Measurements from ENCODE around the gene TRIM61.

GRCh38 chr4:159263851-159264321 is 161.0 kb downstream of the RAPGEF2 start:
- RRBS: no CpG with 5 or more reads among the region's 2 CpGs

DNA sequence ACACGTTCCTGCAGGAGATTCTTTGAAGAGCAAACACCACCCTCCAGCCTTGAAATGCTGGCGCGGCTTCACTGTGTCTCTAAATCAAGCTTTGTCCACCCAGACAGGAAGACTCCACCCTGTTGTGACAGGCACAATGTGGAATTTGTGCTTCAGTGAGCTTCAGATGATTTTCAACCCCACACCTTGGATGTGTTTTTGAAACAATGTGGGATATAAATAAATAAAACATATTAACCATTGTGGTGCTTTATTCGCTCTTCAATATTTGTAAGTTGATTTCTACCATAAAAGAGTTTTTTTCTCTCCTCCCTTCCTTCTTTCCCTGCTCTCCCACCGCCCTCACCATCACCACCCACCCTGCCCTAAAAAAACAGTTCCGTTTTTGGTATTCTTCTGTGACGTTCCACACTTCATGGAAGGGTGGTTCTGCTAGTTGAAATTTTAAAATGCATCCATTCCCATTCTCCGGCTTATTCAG is 264.2 kb downstream of the RAPGEF2 start:
- RRBS: no CpG with 5 or more reads among the region's 8 CpGs

- RRBS: no CpG with 5 or more reads among the region's 4 CpGs
These were observed 298.4 kb downstream of the RAPGEF2 start for GRCh38 chr4:159401217-159401698.

DNA sequence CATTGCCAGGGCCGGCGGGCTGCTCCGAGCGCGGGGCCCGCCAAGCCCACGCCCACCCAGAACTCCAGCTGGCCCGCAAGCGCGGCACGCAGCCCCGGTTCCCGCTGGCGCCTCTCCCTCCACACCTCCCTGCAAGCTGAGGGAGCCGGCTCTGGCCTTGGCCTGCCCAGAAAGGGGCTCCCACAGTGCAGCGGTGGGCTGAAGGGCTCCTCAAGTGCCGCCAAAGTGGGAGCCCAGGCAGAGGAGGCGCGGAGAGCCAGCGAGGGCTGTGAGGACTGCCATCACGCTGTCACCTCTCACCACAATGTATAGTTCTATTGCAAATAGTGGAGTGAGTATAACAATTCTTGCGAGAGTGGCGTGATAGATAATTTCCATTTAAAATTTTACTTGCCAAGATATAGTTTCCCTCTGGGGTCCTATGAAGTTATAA is 23.3 kb upstream of the NAF1 start:
- RRBS: no CpG with 5 or more reads among the region's 23 CpGs

DNA sequence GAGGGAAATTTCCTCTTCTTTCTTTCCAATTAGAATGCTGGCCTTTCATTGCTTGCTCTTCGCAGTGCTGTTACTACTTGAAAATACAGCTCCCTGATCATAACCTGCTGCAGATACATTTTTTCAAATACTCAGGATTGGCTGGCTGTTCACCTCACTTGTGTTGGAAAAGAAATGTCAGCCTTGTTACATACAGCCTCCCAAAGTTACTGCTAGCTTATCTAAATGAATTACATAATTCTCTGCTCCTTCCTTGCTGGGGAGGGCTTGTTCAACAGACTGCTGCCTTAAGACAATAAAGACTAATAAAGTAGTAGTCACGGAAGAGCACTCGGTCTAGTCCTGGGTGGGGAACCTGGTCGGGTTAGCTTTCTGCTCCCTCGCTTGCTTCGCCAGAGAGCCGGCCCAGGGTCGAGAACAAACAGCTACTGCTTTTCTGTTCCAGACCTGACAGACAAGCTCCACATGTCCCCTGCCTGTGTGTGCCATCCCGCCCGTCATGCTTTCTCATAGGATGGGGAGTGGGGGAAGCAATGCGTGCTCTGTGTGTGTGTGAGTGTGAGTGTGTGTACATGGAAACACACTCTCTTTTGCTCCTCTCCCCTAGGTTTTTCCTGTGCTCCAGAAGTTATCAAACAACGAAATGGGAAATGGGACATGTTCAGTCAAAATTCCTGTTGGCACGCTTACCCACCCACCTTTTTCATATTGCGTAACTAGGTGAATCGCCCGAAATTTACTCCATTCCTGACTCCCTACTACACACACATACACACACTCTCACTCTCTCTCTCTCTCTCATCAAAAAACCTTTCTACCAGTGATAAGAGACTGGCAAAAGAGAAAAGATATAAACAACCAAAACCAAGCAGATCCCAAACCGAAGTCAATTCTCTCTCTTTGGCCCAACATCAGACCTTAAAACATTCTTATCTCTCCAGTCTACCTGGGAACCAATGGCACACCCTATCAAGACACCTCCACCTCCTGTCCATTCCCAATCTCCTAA is 1.4 kb downstream of the NPY1R start:
- RRBS: no CpG with 5 or more reads among the region's 17 CpGs

DNA sequence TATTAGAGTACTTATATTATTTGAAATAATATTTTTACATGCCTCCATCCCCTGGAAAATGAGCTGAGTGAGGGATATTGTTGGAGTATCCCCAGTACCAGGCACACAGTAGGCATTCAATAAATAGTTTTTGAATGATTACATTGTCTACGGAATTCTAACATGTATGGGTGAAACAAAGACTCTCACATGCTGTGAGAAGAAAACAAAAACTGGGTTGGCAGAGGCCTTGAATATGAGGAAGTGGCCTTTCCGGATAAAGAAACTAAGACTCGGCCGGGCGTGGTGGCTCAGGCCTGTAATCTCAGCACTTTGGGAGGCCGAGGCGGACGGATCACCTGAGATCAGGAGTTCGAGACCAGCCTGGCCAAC is 910 bp upstream of the TMA16 start:
- RRBS: no CpG with 5 or more reads among the region's 9 CpGs

DNA sequence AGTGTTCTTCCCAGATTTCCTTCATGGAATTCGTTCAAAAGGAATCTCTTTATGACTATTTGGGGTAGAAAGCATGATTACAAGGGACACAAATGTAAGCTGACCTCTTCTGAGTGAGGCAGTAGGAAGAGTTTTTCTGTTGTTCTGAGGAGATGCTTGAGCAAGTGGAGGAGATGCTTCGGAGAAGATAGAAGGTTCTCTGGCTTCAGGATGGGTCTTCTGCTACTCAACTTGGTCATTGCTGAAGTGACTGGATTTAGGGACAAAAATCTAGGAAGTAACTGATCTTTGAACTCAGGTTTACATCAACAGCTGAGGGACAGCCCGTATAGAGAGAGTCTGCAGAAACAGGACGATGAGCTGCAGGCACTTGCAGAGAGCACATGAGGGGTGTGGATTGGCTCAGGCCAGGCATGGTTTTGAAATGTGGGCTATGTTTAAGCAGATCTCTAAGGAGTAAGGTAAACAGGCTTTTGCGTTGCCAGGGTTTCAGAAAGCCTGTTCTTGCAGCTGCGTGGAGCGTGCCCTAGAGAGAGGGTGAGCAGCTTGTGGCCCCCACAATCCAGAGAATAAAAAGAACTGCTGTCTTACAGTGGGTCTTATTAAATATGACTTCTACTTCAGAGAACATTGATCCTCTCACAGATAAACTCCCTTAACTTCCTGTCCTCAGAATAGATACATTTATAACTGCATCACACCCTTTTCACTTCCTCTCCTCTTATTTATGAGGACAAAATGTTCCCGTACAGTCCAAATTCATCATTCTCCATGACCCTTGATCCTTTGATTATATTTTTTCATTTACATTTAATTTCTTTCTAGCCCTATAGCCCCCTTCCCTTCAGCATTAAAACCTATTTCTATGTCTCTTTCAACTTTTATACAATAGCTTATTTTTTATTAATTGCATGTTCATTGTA is 64.0 kb downstream of the TMA16 start:
- RRBS: no CpG with 5 or more reads among the region's 8 CpGs

- RRBS: no CpG with 5 or more reads among the region's 2 CpGs
These were observed 172.5 kb downstream of the TMA16 start for GRCh38 chr4:163666972-163667376.

GRCh38 chr4:164350659-164351302 is 33.0 kb downstream of the MARCHF1 start:
- RRBS: no CpG with 5 or more reads among the region's 31 CpGs

DNA sequence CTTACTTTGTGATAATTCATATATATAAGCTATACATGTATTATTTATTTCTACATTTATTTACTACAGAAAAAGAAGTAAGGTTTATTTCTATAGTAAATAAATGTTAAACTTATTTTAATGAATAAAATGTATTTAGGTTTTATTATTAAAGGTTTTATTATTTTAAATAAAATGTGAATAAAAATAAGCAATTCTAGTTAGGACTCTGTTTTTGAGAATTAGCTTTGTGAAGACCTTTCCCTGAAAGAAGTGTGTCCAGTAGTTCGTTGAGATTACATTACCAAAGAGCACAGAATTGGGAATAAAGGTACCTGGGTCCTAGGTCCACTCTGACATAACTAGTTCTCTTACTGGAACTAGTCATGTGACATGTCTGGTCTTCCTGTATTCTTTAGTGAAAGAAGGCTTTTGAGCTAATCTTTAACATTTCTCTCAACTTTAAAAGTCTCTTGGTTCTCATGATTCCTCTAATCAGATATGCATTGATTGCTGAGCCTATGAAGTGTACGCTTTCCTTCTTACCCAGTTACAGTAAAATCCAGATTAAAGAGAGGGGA is 78.0 kb upstream of the MARCHF1 start:
- RRBS: no CpG with 5 or more reads among the region's 2 CpGs

- RRBS: 4% methylated on average over 6 of the region's 25 CpGs
These were observed at the start of gene TRIM61 for GRCh38 chr4:164977229-164978041. Gene TRIM61, minus strand, starts transcription at chr4:164977657.

DNA sequence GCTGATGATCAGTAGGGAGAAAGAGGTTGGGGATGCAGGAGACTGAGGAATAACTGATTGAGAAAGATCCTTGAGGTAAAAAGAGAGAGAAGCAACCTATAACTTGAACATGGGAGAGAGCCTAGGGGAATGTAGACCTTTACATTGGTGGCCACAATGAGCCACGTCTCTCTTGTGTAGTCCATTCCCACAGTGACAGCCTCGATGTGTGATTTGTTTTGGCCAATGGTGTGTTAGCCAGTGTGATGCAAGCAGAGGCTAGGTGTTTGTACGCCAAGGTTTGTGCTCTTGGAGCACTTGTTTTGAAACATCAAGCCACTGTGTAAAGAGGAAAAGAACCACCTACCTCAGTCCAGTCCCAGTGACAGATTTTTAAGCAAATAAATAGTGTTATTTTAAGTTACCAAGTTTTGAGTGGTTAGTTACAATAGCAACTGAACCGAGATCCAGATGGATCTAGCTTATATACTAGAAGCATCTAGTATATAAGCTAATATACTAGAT is 23.9 kb upstream of the TMEM192 start:
- RRBS: no CpG with 5 or more reads among the region's 4 CpGs

- RRBS: no CpG with 5 or more reads among the region's 12 CpGs
These were observed 949 bp upstream of the KLHL2 start for GRCh38 chr4:165206366-165206858.

- RRBS: no CpG with 5 or more reads among the region's 4 CpGs
These were observed 32.5 kb downstream of the GK3 start for GRCh38 chr4:165246575-165247833.

GRCh38 chr4:165467587-165467889 is 88.7 kb downstream of the CPE start:
- RRBS: no CpG with 5 or more reads among the region's 5 CpGs

DNA sequence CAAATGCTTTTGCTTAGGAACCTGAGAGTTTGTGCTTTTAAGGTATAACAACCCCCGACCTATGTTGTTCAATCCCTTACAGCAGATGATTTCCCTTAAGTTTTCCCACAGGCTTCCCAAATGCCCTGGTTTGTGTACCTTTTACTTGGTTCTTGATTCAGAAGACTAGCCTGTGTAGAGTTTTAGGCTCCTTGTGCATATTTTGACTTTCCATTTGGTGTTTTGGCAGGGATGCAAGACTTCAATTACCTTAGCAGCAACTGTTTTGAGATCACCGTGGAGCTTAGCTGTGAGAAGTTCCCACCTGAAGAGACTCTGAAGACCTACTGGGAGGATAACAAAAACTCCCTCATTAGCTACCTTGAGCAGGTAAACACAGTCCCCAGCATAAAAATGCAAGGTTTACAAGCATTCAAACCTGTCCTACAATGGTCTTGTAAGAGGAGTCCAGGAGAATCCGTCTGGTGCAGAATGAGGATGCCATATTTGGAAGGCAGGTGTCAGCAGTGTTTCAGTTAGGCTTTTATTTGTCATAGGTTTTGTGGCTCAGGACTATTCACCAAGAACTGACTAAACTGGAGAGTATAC is 108.5 kb downstream of the CPE start:
- RRBS: no CpG with 5 or more reads among the region's 3 CpGs

DNA sequence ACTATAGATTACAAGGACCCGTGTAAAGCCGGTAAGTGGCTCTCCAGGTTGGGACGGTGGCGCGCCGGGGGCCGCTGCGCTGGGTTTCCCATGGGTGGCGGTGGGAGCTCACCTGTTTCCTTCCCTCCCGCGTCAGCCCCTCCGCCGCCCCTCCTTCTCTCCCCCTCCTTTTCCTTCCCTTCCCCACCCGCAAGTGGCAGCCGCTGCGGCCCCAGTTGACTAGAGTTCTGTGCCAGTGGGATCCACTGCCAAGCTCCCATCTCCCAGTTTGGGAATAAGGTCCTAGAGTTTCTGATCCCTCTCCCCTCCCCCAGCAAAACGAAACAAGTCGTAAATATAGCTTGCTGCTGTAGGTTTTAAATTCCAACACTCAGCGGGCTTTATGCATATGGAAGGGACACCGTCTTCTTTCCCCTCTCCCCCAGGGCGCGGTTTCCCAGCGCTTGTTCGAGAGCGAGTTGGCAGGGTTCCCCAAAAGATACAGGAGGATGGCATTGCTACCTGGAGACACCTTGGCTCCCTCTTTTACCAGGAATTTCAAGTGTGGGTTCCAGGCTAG is 1.1 kb downstream of the TLL1 start:
- RRBS: 0% methylated on average over 4 of the region's 25 CpGs

DNA sequence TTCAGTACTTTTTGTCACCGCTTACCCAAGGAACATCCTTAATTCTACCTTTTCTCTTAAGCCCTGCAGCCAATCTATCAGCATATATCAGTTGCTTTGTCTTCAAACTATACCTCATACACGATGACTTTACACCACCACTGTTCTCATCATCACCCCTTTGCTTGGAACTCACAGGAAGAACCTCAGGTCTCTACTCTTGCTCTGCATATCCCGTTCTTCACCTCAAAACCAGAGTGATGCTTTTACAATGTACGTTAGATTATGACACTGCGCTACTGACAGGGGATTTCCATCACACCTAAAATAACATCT is 172.3 kb downstream of the TLL1 start:
- RRBS: no CpG with 5 or more reads among the region's 5 CpGs

DNA sequence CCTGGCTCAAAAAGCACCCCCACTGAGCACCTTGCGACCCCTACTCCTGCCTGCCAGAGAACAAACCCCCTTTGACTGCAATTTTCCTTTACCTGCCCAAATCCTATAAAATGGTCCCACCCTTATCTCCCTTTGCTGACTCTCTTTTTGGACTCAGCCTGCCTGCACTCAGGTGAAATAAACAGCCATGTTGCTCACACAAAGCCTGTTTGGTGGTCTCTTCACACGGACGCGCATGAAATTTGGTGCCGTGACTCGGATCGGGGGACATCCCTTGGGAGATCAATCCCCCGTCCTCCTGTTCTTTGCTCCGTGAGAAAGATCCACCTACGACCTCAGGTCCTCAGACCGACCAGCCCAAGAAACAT is 518.0 kb downstream of the SPOCK3 start:
- RRBS: no CpG with 5 or more reads among the region's 11 CpGs

GRCh38 chr4:168283448-168283756 is 35.1 kb downstream of the DDX60 start:
- RRBS: no CpG with 5 or more reads among the region's 5 CpGs

Measured in aortic smooth muscle cell (primary cell).